SK-N-DZ (cell line): ENCODE measurements around a stretch of chr6.

GRCh38 chr6:6407253-6407754 is 86.8 kb upstream of the F13A1 start:
RAMPAGE:
- cytosol, long total RNA = no peak
- nucleus, long total RNA = no peak

DNA sequence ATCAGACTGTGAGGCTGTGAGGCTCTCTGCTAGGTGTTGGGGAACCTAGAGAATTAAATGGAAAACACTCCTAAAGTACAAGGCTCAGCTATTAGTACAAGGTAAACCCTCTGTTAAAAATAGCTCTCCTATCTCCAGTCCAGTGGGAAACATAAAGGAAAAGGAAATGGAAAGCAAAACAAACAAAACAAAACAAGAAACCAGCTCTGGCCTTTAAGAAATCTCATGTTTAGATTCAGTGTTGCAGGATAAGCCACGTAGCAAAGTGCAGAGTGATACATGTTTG is 35.1 kb downstream of the LY86 start:
RAMPAGE:
- cytosol, long total RNA = no peak
- nucleus, long total RNA = no peak

DNA sequence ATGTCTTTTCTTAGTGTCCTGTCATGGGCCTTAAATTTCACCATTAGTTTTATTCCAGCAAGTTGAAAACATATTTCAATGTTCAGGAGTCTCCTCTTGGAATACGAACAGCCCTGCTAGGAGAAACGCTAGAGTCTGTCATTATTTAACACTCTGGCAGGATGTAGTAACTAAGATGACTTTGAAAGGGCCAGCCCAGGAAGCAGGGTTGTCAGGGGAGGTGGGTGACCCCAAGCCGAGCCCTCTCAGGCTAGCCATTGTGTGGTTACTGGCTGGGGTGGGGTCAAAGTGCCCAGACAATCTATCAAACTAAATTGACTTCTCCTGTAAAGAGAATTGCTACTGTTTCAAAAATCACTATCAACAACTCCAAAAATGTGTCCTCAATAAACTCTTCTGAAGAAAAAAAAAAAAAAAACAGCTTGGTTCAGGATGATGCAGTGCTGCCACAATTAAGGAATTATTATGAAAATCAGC is 67.8 kb downstream of the LY86 start:
RAMPAGE:
- cytosol, long total RNA = no peak
- nucleus, long total RNA = no peak

GRCh38 chr6:6703867-6704110 is 115.3 kb downstream of the LY86 start:
RAMPAGE:
- cytosol, long total RNA = no peak
- nucleus, long total RNA = no peak

DNA sequence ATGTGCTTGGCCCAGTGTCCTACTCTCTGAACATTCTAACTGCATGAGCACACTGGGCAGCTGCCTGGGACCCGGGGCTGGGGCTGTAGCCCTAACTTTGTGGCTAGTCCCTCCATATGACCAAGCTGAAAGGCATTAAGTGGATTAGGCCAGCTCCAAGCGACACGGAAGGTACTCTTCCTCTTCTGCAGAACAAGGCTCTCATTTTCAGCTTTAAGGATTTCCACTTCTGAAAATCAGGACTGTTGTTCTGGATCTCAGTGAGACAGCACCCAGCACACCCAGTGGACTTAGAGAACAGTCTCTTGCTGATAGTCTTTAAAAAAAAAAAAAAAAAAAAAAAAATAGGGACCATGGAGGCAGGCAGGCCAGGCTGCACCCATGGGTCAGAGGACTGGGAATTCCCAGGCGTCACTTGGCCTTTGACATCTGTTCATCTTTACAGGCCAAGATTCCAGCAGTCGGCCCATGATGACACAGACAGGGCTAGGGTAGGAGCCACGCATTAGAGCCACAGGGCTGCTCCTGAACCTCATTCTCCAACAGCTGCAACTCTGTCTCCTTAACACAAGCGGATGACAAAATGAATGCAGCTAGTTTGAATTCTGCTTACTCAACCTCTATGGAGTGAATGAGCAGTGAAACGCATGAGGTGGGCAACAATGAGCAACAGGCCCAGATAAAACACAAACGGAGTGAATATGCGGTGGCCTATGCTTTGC is 126.3 kb downstream of the LY86 start:
RAMPAGE:
- cytosol, long total RNA = no peak
- nucleus, long total RNA = no peak

DNA sequence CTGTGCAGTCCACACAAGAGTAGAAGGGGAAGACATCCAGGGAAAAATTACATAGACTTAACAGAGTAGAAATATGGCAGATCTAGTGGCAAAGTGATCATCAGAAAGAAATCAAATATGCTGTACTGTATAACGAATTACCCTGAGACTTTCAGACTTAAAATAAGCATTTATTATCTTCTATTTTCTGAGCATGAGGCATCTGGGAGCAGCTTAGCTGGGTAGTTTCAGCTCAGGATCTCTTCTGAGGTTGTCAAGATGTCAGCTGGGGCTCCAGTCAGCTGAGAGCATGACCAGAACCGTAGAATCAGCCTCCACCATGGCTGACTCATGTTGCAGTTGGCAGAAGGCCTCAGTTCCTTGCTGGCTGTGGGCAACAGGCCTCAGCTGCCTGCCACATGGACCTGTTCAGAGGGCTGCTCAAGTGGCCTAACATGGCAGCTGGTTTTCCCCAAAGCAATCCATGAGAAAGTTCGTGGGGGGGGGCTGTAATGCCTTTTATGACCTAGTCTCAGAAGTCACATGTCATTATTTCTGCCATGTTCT is 142.2 kb downstream of the LY86 start:
RAMPAGE:
- cytosol, long total RNA = no peak
- nucleus, long total RNA = no peak

RAMPAGE:
- cytosol, long total RNA = no peak
- nucleus, long total RNA = no peak
Observed at GRCh38 chr6:6770541-6770823, 182.0 kb downstream of the LY86 start.

GRCh38 chr6:6891001-6891853 is 216.5 kb upstream of the RREB1 start:
RAMPAGE:
- cytosol, long total RNA = no peak
- nucleus, long total RNA = no peak

GRCh38 chr6:7136574-7137266 is 29.0 kb downstream of the RREB1 start:
RAMPAGE:
- cytosol, long total RNA = no peak
- nucleus, long total RNA = no peak

DNA sequence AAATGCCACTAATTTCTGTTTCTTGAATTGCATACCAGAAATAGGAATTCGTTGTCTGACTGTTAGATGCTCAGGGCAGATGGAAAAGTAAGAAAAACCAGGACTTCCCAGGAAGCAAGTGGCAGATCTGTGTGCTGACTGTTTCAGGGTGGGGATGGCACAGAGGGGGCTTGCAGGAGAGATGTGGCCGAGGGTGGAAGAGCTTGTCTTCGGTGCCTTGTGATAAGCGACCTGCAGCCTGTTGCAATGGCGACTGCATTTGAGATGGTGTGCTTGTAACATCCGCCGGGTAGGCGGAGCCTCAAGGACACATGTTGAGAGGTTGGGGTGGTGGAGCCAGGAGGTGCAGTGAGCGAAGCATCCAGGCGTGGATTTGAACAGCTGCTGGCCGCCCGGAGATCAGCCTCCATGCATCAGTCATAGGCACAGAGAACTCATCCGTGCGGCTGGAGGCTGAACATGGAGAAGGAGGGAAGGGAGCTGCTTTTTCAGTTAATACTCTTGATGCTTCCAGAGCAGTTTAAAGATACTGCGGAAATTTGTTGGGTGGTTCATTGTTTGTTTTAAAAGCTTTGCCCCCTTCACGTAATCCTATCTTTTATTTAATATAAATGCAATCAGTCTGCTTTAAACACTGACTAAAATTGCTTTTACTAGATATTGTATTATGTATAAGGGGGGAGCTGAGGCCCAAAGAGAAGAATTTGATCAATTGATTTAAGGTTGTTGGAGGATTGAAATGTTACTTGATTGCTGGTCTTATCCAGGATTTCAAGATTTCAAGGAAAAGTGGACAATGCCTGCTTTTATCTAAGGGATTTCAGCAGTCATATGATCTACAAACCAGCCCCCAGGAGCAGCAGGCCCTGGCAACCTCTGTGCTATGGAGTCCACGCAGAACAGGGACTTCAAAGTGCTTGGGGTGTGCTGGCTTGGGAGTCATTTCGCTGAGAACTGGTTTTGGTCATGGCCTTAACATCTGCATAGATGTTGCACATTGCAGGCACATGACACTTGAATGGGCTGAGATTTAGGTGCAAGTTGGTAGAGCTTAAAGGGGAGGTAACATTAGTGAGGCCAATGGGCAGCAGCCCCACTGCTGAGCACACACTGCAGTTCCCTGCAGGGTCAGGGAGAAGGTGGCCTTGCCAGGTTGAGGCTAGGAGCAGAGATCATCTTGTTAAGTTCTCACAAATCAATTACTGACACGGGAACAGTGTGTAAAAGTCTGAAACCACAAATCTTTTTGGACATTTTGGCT is 43.3 kb downstream of the RREB1 start:
RAMPAGE:
- cytosol, long total RNA = no peak
- nucleus, long total RNA = no peak

DNA sequence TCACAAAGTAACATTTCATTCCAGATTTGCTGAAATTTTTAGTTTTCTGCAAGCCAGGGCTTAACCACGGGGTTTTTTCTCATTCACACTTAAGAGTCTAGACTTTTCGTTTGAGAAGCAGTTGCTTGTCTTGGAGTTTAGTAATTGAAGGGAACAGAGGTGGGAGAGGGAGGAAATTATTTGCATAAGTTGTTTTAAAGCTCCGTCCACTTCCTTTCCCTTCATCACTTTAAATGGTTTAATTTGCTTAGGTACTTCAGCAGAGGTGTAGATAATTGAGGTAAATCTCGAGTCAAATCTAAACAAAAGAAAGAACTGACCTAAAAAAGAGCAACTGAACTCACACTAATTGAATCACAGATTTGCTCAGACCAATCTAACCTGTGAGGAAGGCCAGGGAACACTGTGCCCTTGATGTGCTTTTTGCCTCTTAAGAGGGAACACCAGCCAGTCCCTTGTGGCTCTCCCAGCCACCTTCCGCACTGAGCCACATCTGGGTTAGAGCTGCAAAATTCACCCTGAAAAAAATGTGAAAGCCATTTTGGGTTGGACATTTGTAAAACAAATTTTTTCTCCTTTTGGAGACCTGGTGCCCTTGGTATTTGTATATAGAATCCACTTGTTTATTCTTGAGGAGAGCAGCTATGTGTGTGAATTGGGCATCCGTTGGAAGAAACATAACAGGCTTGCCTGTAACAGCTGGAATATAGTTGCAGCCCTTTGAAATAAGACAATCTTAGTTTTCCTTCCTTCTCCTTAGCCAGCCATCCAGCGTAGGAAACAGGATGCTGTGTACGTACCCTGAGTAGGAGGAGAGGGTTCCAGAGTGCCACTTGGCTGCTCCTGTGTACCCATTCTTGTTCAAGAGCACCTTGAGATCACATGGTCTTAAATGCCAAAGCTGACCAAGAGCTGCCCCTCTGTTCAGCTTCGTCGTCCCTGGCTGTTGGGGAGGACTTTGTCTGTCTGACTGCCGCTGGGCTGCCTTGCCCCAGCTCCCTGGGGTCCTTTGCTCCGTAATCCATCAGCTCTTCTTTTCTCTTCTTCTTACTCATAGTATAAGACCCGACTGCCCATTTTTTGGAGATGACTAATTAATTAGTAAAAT is 48.6 kb downstream of the RREB1 start:
RAMPAGE:
- cytosol, long total RNA = no peak
- nucleus, long total RNA = no peak

DNA sequence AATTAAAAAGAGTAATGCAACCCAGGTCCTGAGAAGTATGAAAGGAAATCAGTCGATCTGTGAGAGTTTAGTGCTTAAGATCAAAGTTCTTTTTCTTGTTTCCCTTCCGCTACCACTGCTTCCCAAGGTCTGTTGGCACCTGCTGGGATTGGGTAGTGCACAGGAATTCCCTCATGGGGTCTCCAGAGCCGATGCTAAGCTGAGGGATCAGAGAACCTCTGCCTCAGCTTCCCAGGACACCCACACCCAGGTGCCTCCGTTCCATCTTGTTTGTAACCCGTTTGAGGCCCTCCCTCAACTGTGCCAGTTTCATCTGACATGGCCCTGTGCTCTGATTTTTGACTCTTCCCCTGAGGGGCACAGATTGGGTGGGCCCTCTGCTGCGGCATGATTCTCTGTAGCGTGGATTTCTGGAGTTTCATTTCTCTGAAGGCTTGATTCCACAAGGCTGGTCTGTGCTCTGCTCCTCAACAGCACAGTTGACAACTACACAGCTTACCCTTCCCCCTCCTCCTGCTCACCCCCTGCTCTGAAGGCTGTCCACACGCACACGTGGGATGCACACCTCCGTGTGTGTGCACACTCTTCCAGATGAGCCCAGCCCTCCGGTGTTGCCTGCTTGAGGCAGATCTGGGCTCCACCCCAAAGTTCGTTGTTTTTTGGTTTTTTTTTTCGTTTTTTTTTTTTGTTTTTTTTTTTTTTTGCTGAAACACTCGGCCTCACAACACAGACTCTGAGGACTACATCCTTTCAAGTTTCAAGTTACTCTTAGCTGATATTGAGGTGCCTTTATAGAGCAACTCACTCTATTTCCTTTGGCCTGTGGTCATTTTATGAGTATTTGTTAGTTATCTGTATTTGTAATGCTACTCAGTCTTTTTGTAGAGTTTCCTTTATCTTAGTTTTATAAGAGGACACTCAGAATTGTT is 88.0 kb downstream of the RREB1 start:
RAMPAGE:
- cytosol, long total RNA = no peak
- nucleus, long total RNA = no peak

DNA sequence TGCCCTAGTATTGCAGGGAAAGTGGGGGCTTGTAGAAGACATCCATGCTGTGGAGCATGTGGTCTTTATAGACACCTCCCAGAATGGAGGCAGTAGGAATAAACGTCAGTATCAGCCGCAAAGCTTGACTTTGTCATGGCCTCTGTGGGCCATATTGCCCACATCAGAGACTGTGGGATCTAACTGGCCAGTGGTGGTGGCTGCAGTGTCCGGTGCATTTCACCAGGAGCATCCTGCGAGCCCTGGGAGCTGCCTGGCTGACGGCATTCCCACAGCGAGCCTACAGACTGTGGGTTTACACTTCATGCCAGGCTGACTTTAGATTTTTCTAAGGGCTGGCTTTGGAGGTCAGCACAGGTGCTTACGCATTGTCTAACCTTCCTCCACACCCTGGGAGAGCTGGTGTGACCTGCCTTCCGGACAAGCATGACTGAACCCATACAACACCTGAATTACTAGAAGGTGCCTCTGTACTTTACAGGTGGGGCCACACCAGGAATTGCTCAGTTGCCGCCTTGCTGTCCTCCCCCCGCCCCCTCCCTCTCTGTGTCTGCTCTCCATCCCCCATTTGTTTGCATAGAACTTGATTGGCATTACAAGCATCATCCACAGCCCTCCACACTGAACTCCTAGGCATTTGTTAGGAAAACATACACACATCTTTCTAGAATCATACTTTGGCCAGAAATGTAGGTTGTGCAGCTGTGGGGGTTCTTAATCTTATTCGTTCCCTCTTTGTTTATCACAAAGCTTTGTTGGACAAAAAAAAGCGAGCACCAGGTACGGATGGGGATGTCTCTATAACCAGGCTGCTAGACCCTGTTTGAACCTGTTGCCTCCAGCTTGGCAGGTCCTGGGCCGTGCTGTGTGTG is 96.3 kb downstream of the RREB1 start:
RAMPAGE:
- cytosol, long total RNA = no peak
- nucleus, long total RNA = no peak

RAMPAGE:
- cytosol, long total RNA = no peak
- nucleus, long total RNA = no peak
Observed at GRCh38 chr6:7513361-7514003, 28.0 kb upstream of the DSP start.

DNA sequence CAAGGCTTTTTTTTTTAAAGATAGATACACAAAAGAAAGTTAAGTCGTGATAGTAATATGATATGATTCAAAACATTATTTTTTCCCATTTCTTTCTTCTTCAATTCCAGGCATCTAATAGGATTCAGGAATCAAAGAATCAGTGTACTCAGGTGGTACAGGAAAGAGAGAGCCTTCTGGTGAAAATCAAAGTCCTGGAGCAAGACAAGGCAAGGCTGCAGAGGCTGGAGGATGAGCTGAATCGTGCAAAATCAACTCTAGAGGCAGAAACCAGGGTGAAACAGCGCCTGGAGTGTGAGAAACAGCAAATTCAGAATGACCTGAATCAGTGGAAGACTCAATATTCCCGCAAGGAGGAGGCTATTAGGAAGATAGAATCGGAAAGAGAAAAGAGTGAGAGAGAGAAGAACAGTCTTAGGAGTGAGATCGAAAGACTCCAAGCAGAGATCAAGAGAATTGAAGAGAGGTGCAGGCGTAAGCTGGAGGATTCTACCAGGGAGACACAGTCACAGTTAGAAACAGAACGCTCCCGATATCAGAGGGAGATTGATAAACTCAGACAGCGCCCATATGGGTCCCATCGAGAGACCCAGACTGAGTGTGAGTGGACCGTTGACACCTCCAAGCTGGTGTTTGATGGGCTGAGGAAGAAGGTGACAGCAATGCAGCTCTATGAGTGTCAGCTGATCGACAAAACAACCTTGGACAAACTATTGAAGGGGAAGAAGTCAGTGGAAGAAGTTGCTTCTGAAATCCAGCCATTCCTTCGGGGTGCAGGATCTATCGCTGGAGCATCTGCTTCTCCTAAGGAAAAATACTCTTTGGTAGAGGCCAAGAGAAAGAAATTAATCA is 7.2 kb upstream of the SNRNP48 start:
RAMPAGE:
- cytosol, long total RNA = no peak
- nucleus, long total RNA = no peak

RAMPAGE:
- cytosol, long total RNA = no peak
- nucleus, long total RNA = no peak
Observed at GRCh38 chr6:7735039-7735278, 9.1 kb downstream of the BMP6 start.

DNA sequence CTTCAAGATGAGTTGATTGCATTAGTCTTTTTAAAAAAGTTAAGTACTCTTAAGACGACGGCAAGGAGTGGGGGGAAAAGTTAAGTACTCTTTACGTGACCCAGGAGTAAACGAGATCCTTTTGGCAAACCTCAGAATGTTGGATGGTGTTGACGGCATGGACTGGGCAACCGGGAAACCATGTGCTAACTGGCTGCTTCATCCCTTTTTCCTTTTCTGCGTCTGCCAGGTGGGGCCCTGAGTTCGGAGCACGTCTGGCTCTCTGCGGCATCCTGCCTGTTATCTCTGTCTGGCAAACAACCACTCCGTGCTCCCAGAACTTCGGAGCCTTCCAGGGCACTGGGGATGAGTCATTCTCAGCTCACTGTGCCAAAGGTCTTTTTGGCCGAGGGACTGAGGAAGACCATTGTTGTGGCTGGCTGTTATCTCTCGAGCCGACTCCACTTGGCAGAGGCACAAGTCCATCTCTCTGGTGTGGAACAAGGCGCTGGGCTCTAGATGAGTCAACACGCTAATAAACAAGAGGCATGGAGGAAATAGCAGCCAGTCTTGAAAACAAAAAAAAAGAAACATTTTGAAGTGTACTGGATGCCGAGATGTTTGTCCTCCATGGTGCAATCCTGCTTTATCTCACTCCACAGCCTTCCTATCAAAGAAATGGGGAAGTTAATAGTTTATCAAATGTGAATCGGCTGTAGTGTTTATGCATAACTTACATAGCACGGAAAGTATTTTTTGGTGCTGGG is 64.5 kb upstream of the TXNDC5 start:
RAMPAGE:
- cytosol, long total RNA = no peak
- nucleus, long total RNA = no peak

DNA sequence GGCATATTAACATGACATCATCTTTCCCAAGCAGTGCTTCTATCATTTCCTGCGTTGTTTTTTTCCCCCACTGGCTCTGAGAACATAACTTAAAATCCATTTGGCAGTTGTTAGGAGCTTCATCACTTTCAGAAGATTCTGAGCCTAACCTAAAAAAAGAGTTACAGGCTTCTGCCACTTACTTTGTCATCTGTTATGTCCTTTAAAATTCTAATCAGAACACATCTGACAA is 35.9 kb downstream of the BLOC1S5 start:
RAMPAGE:
- cytosol, long total RNA = no peak
- nucleus, long total RNA = no peak

RAMPAGE:
- cytosol, long total RNA = no peak
- nucleus, long total RNA = no peak
Observed at GRCh38 chr6:8906681-8907264, 471.4 kb upstream of the SLC35B3 start.

DNA sequence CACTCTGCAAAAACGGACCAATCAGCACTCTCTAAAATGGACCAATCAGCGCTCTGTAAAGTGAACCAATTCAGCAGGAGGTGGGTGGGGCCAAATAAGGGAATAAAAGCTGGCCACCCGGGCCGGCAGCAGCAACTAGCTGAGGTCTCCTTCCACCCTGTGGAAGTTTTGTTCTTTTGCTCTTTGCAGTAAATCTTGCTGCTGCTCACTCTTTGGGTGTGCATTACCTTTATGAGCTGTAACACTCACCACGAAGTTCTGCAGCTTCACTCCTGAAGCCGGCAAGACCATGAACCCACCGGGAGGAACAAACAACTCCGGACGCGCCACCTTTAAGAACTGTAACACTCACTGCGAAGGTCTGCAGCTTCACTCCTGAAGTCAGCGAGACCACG is 746.5 kb downstream of the TFAP2A start:
RAMPAGE:
- cytosol, long total RNA = no peak
- nucleus, long total RNA = no peak